GM12891 (cell line): ENCODE measurements around the genes TAC1 and TECPR1.

- RRBS: no CpG with 5 or more reads among the region's 50 CpGs
Measured at GRCh38 chr7:97731766-97732294, at the start of gene TAC1. TSS of gene TAC1 (plus strand) at chr7:97732086.

DNA sequence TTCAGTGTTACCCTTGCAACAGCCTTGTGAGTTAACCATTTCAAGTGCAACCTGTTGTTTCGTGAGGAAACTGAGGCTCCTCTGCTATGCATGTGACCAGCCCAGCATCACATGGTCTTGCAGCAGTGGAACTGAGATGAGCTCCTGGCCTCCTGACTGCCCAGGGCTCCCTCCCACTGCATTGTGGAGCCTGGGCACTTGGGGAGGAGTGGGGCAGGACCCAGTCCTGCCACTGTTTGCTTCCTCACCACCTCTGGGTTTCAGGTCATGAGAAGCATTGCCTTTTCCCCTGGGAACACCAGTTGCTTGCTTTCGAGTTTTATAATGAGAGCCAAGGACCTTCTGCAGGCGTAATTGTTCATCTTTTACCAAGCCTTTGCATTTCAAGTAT, 32.4 kb upstream of the BHLHA15 start:
- RRBS: no CpG with 5 or more reads among the region's 3 CpGs

- RRBS: 0% methylated on average over 7 of the region's 53 CpGs
Measured at GRCh38 chr7:98251166-98252252, at the start of gene TECPR1. TSS of gene TECPR1 (minus strand) at chr7:98252232.

GRCh38 chr7:98286645-98287004, 5.1 kb downstream of the BRI3 start:
- RRBS: no CpG with 5 or more reads among the region's 5 CpGs

DNA sequence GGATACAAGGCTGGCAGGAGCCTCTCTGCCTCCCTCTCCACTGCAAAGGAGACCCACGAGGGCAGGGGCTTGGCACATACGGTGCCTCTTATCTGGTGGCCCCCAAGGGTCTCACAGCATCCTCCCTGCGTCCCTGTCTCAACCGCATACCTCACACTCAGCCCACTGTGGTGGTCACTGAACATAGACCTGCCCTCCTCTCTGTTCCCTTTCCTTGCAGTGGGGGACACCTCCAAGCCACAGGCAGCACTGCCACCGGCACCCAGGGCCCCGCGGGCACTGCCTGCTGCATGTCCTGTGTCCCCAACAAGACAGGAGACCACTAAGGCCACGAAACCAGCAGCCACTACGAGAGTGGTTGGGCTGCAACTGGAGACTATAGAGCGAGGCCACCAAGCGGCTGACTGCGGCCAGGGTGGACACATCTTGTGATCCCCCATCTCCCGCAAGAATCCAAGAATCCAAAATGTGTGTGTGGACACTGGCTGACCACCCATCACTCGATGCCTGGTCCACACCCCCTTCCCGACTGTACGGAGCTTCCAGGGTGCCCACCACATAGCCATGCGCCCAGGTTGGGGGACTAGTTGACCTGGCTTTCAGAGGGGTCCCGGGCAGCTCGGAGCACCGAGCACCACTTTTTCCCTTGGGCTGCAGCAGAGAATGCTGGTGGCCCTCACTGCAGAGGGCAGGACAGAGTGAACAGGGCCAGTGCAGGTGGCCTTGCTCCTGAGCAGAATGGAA, 15.4 kb downstream of the BRI3 start:
- RRBS: no CpG with 5 or more reads among the region's 20 CpGs

DNA sequence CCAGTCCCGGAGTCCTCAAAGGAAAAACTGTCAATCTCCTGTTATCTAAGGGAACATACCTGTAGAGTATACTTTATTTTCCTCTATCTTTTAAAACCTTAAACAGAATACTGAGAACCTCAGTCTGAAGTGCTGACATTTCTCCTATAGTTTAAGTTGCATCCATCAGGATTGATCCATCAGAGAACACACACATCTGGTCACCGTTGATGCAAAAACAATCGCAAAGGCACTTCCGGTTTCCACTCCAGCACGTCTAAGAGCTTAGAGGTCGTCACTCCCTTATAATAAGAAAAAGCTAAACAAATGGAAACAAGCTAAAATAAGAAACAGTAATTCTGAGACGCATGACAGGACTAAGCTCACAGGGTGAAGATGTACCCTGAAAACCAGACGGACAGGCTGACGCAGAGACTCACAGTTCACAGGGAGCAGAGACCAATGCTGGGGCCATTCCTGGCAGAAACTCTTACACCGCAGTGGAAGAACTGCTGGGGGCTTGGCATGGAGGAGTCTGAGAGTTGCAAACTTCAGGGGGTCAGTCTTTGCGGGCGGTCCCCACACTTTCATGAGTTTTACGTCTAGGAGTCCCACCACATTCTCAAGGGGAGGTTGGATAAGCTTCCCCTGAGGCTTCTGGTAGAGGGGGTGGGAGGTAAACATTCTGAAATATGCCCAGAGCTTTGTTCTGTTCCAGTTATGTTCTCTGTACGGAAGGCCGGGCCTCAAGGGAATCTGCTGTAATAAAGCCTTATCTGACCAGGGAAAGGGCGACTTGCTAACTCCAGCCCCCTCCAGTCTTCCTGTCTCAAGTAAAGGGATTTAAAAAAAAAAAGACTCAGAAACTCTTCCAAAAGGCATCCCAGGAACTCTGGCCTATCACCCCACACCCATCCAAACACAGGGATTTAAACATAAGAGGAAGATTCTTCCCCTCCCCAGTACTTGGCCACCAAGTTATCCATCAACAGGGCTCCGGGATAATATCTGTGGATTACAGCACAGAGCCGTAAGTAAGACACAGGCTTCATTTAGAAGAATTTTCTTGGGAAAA, 47.7 kb downstream of the BRI3 start:
- RRBS: no CpG with 5 or more reads among the region's 18 CpGs

GRCh38 chr7:98353971-98354461, 46.9 kb downstream of the BAIAP2L1 start:
- RRBS: no CpG with 5 or more reads among the region's 9 CpGs

DNA sequence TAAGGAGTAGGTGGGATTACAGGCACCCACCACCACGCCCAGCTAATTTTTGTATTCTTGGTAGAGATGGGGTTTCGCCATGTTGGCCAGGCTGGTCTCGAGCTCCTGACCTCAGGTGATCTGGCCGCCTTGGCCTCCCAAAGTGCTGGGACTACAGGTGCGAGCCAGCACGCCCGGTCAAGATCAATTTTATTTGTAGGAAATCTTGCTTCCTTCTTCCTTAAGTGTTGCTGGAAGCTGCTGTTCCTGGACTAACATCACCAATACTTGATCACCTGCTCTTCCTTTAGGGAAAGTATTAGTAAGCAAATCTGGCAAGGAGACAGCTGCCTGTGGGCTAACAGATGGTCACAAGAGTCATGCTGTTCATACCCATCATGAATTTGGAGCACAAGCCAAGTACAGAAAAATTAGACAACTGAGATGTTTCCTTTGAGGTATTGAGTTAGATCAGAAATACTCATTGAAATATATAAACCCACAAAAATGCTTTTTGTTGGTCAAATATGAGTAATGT, 28.0 kb downstream of the BAIAP2L1 start:
- RRBS: no CpG with 5 or more reads among the region's 7 CpGs

DNA sequence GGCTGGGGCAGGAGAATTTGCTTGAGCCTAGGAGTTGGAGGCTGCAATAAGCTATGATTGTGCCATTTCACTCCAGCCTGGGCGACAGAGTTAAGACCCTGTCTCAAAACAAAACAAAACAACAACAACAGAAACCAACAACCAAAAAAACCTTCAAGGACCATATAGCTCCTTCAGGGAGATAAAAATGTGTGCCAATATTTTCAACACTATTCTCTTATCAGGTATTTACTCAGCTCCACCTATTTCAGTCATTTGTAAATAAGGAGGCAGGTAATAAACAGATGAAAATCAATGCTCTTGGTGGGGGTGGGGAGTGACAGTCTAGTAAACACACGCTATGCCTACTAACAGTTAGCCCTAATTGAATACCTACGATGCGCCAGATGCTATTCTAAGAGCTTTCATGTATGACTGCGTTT, 13.1 kb downstream of the BAIAP2L1 start:
- RRBS: no CpG with 5 or more reads among the region's 5 CpGs

- RRBS: no CpG with 5 or more reads among the region's 16 CpGs
Measured at GRCh38 chr7:98399693-98400197, 1.1 kb downstream of the BAIAP2L1 start.

DNA sequence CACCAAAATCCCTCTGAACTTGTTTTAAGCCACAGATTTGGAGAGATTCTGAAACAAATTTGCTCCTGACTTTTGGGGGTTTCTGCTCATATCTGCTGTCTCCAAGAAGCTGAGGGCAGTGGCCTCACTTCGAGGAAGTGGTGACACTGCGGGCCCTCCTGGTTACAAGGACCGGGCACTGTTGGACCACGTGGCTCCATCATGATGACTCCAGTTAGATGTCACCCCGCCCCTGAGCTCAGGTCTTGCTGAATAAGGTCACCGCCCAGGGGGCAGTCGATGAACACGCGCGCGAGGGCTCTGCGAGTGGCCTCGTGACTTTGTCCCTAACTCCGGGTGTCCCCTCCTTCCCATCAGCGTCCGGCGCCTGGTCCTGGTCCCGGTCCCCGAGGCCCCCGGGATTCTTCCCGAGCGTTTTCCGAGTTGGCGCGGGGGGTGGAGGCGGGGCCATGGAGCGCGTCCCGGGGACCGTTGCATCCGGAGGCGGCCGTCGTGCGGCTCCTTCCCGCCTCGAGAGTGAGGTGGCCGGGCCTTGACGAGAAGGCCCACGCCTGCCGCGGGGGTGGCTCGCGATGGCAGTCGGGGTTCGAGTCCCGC, 755 bp upstream of the NPTX2 start:
- RRBS: 27% methylated on average over 18 of the region's 47 CpGs

GRCh38 chr7:98697667-98697932, 80.5 kb downstream of the NPTX2 start:
- RRBS: no CpG with 5 or more reads among the region's 4 CpGs

DNA sequence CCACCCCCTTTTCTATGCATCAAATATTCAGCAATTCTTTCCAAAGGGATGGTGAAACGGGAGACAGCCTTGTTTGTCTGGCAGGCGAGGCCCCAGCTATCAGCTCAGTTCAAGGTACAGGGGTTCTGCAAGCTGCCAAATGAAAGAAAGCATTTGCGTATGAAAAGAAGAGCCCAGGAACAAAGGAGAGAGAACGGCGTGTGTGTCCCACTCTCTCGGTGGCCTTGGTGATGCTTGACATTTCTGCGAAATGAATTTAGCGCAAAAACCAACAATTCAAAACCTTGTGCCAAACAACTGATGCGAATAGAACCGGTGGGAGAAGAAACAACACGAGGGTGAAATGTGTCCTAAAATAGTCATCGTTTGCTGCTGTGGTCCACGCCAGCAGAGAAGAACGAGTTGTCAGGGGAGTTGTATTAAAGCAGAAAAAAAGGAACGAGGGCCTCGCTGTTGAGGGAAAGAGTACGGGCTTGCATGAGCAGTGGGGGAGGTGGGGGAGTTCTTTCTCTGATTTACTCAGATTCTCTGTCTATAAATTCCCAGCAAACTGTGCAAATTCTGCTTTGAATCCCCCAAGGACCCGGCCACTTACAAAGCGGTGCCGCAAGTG, 97.7 kb downstream of the TMEM130 start:
- RRBS: no CpG with 5 or more reads among the region's 20 CpGs

GRCh38 chr7:99029915-99030763, 113.8 kb downstream of the SMURF1 start:
- RRBS: no CpG with 5 or more reads among the region's 9 CpGs

GRCh38 chr7:99314300-99314847, 11.3 kb upstream of the ARPC1A start:
- RRBS: no CpG with 5 or more reads among the region's 11 CpGs

DNA sequence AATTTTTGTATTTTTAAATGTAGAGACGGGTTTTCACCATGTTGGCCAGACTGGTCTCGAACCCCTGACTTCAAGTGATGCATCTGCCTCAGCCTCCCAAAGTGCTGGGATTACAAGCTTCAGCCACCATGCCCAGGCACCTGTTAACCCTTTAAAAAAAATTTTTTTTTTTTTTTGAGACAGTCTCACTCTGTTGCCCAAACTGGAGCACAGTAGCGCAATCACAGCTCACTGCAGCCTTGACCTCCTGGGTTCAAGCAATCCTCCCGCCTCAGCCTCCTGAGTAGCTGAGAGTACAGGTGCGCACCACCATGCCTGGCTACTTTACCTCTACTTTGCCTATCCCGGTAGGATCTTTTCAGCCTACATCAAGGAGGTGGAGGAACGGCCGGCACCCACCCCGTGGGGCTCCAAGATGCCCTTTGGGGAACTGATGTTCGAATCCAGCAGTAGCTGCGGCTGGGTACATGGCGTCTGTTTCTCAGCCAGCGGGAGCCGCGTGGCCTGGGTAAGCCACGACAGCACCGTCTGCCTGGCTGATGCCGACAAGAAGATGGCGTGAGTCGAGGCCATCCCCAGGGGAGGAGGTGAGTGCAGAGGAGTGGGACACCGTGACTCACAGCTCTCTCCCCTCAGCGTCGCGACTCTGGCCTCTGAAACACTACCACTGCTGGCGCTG, 16.2 kb downstream of the ARPC1B start:
- RRBS: no CpG with 5 or more reads among the region's 25 CpGs

- RRBS: no CpG with 5 or more reads among the region's 14 CpGs
Measured at GRCh38 chr7:99409306-99409597, 483 bp downstream of the BUD31 start.

- RRBS: no CpG with 5 or more reads among the region's 31 CpGs
Measured at GRCh38 chr7:99419059-99419793, 10.5 kb downstream of the BUD31 start.

DNA sequence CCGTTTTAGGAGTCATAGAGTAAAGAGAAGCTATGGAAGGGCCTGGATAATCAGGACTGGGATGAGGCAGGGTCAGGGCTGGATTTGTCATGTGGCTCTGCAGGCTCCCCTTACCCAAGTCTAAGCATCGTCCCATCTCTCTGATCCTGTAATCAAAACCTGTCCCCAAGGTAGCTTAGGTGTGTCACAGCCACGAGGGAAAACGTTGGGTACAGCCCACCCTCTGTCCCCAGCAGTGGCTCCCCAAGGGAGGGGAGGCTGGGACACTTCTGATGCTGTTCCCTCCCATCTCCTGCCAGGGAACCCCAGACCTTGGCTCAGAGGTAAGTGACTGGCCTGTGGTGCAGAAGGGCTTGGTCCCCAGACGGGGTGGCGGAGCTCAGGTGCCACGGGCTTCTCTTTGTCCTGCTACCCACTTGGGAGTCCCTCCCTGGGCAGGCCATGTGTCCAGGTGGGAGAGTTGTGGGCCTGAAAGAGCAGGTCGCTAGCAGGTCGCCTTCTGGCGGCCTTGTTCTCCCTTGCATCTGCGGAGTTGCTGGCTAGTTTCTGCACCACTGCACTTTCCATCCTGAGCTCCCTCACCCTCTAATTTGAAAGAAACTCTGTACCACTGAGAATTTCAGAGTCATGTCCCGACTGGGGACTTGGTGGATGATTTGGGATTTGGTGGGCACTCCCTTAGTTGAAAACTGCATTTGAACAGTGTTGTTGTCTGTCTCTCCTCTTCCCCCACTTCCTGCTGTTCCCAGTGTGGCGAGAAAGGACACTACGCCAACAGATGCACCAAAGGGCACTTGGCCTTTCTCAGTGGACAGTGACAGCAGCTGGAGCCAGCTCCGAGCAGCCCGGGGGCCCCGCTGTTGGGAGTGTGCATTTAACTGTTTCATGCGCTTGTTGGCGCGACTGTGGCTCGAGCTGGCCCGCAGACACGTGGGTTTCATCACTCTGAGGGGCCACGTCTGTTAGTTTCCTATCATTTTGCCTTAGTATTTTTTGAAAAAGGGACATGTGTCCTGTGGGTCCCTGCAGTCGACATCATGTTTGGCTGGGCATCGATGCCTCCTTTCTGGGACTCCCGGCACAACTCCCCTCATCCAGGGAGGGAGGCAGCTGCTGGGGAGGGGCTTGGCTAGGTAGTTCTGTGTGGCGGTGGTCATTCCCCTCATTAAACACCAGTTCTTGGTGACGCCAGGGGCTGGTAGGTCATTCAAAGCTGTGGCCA, 9.9 kb downstream of the ATP5MF start:
- RRBS: no CpG with 5 or more reads among the region's 29 CpGs

GRCh38 chr7:99465221-99465425, 844 bp downstream of the ATP5MF start:
- RRBS: no CpG with 5 or more reads among the region's 5 CpGs